Bronchial epithelial cell (primary cell): ENCODE results near the gene LRRC3C.

DNA sequence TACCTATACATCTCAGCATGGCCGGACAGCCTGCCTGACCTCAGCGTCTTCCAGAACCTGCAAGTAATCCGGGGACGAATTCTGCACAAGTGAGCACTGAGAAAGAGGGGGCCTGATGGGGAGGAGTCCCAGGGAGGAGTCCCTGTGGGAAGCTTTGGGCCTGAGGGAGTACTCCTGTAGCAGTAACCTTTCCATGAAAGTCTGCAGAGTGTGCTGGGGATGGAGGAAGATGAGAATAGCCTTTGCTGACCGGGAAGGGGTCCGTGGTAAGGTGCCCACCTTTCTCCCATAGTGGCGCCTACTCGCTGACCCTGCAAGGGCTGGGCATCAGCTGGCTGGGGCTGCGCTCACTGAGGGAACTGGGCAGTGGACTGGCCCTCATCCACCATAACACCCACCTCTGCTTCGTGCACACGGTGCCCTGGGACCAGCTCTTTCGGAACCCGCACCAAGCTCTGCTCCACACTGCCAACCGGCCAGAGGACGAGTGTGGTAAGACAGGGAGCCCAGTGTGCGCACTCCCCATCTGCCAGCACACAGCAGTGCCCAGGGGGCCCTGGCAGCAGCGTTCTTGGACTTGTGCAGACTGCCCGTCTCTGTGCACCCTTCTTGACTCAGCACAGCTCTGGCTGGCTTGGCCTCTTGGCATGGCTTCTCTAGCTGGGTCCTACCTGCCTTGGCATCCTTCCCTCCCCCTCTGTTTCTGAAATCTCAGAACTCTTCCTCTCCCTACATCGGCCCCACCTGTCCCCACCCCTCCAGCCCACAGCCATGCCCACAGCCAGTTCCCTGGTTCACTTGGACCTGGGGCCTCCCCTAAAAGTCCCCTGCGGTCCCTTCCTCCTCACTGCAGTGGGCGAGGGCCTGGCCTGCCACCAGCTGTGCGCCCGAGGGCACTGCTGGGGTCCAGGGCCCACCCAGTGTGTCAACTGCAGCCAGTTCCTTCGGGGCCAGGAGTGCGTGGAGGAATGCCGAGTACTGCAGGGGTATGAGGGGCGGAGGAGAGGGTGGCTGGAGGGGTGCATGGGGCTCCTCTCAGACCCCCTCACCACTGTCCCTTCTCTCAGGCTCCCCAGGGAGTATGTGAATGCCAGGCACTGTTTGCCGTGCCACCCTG is 14.5 kb downstream of the MIEN1 start:
- RRBS, 2 experiments: 100% methylated on average over 2 of the region's 28 CpGs; no CpG with 5 or more reads in 1 of the 2 experiments

- RRBS, 2 experiments: no CpG with 5 or more reads among the region's 9 CpGs
Observed at GRCh38 chr17:39735742-39736793, 1.7 kb upstream of the GRB7 start.

- RRBS, 2 experiments: no CpG with 5 or more reads among the region's 15 CpGs
Observed at GRCh38 chr17:39742775-39743233, 5.1 kb downstream of the GRB7 start.

DNA sequence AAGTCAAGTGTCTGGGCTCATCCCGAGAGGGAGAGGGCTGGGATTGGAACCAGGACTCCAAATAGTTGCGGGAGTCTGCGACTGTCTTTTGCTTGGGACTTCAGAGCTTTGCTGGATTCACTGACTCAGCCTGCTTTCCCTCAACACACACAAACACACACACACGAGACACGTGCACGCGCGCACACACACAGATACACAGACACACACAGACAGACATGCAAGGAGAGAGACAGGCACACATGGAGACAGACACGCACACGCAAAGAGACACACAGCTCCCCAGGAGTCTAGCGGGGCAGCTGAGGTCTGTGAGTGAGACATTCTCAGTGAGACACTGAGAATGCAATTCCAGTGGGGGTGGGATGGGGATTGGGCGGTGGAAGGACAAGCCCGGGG is 17.7 kb downstream of the GRB7 start:
- RRBS, 2 experiments: no CpG with 5 or more reads among the region's 13 CpGs

GRCh38 chr17:39771274-39771876 is 33.6 kb downstream of the GRB7 start:
- RRBS, 2 experiments: no CpG with 5 or more reads among the region's 3 CpGs

DNA sequence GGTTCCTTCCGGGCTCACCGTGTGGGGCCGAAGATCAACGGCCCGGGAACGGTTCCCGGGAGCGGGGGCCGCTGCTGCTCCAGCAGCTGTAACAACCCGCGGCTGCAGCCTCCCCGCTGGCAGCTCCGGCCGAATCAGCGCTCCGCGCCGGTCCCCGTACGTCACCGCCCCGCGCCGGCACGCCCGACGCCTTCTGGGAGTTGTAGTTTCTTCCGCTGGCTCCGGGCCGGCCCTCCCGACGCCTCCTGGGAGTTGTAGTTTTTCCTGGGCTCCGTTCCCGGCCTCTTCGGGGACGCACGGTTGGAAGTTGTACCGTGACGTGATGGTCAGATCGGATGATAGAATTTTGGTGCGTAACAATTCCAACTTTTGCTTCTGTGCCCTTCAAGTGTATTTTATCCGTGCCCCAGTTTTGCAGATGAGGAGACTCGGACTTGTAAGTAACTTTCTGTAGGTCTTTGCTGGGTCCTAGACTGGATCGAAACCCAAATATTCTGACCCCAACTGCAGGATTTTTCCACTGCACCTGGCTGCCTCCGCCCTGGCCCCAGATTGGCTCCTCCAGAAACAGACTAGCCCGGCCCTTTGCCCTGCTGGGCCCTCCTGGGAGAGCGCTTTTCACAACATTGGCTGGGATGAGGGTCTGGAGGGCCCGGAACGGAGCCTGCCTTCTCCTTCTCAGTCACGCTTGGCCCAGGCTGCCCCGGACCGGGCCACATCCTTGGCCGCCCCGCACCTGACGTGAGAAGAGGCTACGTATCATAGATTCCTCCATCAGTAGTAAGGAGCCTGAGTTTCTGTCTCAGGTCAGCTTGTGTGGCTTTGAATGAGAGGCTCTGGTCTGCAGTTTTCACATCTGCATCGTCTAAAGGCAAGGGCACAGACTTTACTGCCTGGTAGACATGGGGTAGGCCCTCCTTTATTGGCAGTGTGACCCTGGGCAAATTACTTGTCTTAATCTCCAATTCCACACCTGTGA is at the start of gene LRRC3C:
Gene LRRC3C (plus strand): TSS at position 267 of the 979 bp plus-strand sequence.
- RRBS, 2 experiments: 3 to 4% methylated on average over 16 to 18 of the region's 57 CpGs

DNA sequence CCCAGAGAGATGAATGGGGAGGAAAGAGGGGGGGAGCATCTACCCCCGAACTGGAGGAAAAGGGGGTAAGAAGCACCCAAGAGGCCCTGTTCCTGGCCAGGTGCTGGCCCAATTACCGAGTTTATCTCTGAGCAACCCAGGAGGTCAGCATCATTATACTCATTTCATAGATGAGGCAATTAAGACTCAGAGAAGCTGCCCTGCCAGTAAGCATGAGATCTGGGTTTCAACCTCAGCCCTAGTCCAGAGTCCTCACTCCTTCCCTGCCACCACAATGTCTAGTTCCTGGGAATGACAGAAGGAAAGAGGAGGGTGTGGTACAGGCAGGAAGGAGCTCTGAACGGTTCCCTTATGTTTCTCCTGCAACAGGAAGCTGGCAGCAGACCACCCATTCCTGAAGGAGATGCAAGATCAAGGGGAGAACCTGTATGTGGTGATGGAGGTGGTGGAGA is 7.3 kb downstream of the GSDMA start:
- RRBS, 2 experiments: no CpG with 5 or more reads among the region's 3 CpGs

DNA sequence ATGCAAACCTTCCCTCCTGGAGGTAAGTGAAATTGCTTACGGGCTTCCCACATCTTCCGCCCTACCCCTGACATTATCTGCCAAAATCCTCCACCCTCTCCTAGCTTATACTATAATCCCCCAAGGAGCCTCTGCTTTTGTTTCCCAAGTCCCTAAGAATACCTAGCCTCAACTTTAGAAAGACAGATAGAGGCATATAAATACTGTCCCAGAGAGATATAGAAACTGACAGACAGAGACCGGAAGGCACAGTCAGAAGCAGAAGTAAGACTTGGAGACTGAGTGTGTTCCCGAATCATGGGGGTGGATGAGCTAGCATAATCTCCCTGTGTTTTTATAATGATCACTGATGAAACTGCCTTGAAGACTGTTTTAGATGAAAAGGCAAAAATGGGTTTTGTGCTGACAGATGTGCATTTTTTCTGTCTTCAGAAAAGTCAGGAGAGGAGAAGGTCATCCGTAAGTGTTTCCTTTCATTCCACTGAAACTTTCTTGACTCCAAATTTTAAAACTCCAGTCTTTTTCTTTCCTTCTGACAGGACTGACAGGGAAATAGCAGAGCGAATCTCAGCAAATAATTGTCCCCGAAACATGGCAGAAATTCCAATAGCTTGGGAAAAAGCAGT is 8.3 kb upstream of the PSMD3 start:
- RRBS, 2 experiments: no CpG with 5 or more reads among the region's 7 CpGs

DNA sequence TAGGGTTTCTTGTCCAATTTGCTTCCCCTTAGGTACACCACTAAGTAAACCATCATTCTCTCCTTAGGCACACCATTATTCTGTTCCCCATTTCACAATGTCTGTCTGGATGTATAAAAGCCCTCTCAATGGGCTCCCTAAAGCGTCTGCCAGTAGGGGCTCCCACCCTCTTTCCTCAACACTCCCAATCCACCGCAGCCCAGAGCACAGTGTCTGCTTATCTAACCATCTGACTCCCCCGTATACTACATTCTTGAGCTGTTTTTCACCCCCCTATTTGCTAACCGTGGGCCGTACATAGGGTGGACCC is 789 bp upstream of the PSMD3 start:
- RRBS, 2 experiments: no CpG with 5 or more reads among the region's 5 CpGs

- RRBS, 2 experiments: no CpG with 5 or more reads among the region's 1 CpG
Observed at GRCh38 chr17:39982111-39982416, 1.5 kb downstream of the PSMD3 start.

DNA sequence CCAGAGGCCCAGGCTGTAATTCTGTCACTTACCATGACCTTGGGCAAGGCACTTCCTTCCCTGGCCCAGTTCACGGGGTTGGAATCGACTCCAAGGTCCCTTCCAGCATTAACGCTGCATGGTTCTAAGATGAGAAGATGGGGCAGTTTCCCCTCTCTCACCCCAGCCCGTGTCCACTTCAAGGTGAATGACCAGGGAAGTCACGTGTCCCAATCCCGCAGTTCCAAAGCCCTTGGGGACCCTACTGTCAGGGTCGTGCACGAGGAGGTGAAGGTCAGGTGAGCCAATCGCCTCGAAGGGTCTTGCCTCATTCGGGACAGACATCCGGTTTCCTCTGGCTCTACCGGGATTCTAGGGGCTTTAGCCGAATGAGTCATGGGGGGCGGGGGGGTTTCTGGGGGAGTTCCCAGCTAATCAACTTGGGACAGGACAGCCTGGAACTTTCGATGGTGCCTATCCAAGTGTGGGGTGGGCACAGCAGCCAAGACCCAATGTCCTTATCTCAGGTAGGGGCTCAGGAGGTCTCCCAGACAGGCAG is 778 bp upstream of the CSF3 start:
- RRBS, 2 experiments: no CpG with 5 or more reads among the region's 16 CpGs

DNA sequence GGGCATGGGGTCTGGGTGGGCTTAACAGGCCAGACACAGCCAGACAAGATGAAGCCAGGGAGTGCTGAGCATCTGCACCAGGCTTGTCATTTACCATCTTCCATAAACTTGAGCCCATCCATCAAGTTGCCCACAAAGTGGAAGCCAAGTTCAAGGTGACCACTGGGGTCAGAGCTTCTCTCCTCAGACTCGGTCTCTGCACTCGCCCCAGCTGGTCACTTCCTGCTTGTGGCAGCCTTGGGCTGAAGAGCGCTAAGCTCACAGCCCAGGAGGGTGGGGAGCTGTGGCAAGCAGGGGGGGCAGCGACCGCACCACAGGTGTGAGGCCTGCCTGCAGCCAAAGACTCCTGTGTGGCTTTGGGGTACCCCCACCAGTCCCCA is 2.9 kb downstream of the CSF3 start:
- RRBS, 2 experiments: no CpG with 5 or more reads among the region's 5 CpGs

DNA sequence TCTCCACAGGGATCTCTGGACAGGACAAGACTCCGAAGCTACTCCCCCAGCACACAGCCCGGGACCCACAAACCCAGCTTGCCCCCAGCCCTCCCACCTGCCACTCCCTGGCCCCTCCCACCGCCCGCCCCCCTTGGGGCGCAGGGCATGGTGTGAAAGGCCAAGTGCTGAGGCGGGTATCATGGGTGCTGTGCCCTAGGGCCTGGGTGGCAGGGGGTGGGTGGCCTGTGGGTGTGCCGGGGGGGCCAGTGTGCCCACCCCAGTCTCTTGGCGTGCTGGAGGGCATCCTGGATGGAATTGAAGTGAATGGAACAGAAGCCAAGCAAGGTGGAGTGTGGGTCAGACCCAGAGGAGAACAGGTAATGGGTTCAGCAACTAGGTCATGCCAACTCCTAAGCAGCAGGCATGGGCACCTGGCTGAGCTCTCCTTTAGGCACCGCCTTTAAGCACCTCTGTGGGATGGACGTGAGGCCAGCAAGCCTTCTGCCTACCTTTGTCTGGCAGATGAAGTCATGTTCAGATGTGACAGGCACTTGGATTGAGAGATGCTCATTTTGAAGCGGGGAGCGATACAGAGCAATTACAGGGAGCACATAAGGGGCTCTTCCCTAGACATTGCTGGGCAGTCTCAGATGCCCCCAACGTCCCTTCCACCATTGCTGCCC is 11.6 kb downstream of the THRA start:
- RRBS, 2 experiments: no CpG with 5 or more reads among the region's 13 CpGs

DNA sequence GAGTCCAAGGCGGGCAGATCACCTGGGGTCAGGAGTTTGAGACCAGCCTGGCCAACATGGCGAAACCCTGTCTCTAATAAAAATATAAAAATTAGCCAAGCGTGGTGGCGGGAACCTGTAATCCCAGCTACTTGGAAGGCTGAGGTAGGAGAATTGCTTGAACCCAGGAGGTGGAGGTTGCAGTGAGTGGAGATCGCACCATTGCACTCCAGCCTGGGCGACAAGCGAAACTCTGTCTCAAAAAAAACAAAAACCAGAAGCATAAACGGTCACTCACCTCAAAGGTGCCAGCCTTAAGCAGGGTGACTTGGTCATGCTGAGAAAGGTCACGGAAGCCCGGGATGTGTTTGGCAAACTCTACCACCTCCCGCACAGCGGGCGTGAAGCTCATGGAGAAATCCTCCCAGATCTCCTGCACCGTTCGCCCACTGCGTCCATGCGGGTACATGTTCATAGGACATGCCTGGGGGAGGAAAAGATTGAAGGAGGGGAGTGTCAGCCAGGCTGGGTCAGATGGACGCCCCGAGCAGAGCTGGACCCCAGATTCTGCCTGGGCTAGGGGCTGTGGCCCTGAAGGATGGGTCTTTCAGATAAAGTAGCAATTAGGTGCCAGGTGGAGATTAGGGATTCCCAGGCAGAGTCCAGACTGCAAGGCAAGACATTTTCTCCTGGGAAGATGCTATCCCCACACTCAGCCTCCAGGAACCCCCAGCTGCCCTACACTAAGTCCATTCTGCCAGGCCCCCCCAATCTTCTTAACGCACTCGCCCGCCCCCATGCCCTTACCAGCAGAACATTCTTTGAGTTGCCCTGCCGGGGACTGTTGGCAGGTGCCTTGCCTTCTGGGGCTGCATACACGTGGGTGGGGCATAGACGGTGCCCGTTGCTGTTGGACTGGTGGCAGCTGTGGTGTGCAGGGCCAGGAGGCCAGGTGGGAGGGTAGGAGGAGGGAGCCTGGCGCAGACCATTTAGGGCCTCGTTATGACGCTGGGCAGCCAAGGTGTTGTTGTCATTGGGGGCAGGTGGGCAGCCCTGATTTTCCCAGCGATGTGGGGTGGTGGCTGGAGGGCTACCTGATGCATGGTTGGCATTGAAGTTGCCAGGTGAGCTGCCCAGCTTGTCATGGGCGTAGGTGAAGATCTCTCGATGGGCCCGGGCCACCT is 5.3 kb downstream of the NR1D1 start:
- RRBS, 2 experiments: 94% methylated on average over 1 of the region's 33 CpGs; no CpG with 5 or more reads in 1 of the 2 experiments

- RRBS, 2 experiments: no CpG with 5 or more reads among the region's 4 CpGs
Observed at GRCh38 chr17:40109985-40110992, 9.9 kb upstream of the NR1D1 start.

GRCh38 chr17:40134281-40134843 is 6.0 kb upstream of the CASC3 start:
- RRBS, 2 experiments: no CpG with 5 or more reads among the region's 7 CpGs

DNA sequence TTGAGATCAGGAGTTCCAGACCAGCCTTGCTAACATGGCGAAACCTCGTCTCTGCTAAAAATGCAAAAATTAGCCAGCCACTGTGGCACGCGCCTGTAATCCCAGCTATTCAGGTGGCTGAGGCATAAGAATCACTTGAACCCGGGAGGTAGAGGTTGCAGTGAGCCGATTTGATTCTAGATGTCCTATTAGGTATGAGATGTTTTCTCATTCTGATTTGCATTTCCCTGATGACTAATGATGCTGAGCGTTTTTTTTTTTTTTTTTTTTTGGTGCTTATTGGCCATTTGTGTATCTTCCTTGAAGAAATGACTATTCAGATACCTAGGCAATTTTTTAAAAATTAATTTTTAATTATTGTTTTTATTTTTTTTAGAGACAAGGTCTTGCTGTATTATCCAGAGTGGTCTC is 13.5 kb downstream of the CASC3 start:
- RRBS, 2 experiments: no CpG with 5 or more reads among the region's 7 CpGs

DNA sequence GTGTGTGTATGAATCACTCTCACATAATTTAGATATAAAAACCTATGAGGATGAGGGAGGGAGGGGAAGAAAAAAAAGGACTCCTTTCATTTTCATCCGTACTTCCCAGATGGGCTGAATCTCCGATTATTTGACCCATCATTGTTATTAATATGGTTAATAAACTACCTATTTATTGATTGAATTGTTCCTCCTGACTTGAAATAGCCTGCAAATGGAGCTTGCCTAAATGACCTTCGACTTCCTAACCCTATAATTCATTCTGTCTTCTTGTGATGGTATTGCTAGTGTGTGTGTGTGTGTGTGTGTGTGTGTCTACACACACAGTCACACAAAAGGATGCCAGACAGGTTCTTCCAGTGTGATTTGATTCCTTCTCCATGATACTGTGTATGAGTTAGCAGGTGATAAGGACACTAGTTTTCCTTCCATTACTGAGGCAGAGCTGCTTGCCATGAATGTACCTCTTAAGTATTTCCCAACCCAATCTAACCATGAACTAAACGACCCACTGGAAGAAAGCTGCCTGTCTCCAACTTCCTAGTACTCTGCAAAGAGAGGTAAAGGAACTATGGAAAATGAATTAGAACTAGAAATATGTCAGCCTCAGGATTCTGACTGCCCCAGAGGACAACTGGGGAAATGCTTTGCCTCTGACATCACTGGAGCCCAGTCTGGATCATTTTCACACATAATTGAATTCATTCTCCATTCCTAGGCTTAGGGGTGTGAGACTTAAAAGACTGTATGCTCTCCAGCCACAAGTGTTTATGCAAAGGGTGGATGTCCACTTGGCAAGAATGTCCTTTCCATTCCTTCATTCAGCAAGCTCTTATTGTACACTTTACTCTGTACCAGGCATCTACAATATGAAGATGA is 3.5 kb upstream of the CDC6 start:
- RRBS, 2 experiments: no CpG with 5 or more reads among the region's 4 CpGs

DNA sequence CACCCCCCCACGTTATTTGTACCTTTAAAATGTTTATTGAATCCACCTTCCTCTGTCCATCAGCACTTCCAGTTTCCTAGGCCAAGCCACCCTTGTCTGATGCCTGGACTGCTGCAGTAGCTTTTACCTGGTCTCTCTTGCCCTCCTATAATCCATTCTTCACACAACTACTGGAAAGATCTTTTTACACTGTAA is 24.5 kb downstream of the GJD3 start:
- RRBS, 2 experiments: no CpG with 5 or more reads among the region's 1 CpG